ReNcell CX (cell line): Measurements from ENCODE around the genes EOLA1, HMGB3, CNGA2 and CSAG2.

- PRO-cap, result no peak
Measured at GRCh38 chrX:145821104-145821713, 3.6 kb downstream of the SLITRK2 start.

DNA sequence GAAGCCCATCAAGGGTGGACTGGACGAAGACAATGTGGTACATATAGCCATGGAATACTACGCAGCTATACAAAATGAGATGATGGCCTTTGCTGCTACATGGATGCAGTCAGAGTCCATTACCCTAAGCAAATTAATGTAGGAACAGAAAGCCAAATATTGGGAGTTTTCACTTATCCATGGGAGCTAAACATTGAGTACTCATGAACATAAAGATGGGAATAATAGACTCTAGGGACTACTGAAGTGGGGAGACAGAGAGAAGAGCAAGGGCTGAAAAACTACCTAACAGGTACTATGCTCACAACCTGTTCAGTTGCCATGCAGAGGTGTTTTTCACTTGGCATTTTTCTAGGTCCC, 63.0 kb upstream of the CXorf51A start:
- PRO-cap, result no peak

DNA sequence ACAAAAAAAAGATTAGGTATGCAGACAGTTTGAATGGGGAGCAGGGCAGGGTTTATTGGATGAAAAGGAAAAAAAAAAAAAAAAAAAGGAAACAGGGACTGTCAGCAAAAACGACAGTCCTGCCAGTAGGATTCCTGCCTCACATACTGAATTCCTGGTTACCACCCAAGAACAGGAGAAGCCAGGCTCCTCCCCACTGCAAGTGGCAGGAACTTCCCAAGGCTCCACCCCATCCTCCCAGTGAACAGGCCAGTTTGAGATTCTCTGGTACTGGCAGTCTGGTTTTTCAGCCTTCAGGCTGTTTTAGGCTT, 360.0 kb upstream of the CXorf51A start:
- PRO-cap, result no peak

GRCh38 chrX:147180989-147181407, 366.5 kb upstream of the CXorf51A start:
- PRO-cap, result no peak

- PRO-cap, result no peak
Measured at GRCh38 chrX:147183168-147183509, 368.6 kb upstream of the CXorf51A start.

GRCh38 chrX:147948302-147949062, 32.7 kb upstream of the FMR1NB start:
- PRO-cap, result no peak

DNA sequence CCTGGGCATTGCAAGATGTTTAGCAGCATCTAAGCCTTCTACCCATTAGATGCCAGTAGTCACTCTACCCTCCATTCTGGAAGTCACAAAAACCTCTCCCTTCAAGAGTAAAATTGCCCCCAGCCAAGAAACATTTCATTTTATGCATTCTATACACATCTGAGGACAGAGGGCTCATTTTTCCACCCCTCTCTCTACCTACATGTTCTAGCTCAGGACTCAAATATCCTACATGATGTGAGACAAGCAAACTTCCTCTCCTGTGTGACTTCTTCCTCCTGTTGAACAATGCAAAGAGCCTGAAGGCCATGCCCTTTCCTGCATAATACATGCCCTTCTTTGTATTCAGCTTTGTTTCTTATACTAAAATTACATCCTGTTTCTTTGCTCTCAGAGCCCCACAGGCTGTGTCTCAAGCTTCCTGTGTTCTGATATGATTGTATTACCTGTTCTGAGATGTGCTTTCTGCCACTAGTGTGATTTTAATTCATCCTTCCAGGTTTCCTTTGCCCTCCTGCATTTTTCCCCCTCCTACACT, 166.5 kb upstream of the AFF2 start:
- PRO-cap, result no peak

GRCh38 chrX:148500345-148500449, 220 bp upstream of the AFF2 start:
- PRO-cap, result no peak

DNA sequence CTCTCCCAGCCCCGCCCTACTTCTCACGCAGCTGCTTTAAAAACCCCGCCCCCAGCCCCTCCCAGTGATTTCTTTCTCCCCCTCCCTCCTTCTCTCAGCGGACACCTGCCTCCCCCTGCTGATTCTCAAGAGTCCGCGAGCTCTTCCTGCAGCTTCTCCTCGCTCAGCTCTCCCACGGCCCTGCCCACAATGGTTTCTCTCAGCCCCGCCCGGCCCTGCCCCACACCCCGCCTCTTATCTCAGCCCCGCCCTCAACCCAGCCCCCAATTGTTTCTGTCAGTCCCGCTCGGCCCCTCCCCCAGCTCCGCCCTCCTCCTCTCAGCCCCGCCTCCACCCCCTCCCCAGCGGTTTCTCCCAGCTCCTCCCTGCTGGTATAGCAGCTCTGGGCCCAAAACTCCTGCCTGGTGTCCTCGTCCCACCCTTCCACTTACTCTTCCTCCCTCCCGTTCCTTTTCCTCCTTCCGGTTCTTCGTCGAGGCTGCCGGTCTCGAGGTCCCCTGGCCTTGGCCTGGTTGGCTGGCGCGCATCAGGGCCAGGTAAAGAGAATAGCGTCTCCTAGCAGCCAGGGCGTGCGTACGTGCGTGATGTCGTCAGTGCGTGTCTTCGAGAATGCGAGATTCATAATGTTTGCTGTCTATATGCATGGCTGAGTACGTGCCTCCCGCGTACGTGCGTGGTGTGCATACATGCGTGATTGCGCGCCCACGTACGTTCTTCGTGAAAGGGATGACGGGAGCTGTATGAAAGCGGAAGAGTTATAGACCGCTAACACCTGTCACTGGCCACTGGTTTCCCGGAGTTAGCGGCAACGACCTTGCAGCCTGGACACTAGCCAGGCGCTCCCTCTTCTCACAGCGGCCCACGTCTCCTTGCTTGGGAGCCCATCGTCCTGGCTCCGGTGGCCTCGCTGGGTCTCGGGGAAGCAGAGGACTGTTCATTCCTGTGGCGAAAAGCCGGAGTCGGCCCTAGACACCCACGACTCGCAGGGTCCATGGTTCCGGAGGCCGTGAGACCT, at the start of gene EOLA1:
Gene EOLA1, plus strand, starts transcription at position 749 of the 1,015 bp plus-strand sequence.
- PRO-cap, result bidirectional peak, plus-strand start at position 727 of the sequence, minus-strand start at position 605 of the sequence

GRCh38 chrX:149627466-149628052, 4.0 kb downstream of the TMEM185A start:
- PRO-cap, result no peak

GRCh38 chrX:149939347-149940513, 1.4 kb upstream of the EOLA2 start:
- PRO-cap, result bidirectional peak, plus-strand start at chrX:149940185, minus-strand start at chrX:149939977; bidirectional peak, plus-strand start at chrX:149940361, minus-strand start at chrX:149940366

DNA sequence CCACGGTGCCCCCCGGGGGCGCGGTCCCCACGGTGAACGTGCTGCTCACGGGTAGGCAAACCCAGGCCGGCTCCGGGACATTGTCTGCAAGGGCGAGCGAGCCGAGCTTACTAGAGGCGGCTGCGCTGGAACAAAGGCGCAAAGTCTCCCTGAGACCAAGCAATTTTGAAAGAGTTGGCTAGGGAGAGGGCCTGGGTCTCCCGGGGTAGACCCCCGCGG, 1.4 kb downstream of the MAMLD1 start:
- PRO-cap, result no peak

- PRO-cap, result no peak
Measured at GRCh38 chrX:150506114-150507083, 62.0 kb upstream of the MTM1 start.

DNA sequence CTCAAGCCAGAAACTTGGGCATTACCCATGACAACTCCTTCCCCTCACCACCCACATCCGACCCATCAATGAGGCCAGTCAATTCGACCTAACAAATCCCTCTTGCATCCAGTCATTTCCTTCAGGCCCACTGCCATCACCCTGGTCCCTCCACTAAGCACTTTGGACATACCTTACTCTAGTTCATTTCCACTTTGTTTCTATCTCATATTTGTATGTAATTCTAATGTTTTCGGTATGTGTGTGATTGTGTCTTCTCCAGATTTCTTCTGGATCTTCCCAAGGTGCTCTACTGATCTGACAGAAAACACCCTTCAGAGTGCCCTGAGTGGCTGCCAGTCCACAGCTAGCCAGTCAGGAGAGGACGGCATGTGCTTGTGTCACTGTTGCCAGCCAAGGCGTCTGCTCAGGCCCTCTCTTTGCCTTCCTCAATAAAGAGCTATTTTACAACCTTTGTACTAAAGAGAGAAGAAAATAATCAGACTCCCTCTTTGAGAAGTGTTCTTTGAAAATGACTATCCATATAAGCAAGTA, 29.1 kb downstream of the CD99L2 start:
- PRO-cap, result no peak

DNA sequence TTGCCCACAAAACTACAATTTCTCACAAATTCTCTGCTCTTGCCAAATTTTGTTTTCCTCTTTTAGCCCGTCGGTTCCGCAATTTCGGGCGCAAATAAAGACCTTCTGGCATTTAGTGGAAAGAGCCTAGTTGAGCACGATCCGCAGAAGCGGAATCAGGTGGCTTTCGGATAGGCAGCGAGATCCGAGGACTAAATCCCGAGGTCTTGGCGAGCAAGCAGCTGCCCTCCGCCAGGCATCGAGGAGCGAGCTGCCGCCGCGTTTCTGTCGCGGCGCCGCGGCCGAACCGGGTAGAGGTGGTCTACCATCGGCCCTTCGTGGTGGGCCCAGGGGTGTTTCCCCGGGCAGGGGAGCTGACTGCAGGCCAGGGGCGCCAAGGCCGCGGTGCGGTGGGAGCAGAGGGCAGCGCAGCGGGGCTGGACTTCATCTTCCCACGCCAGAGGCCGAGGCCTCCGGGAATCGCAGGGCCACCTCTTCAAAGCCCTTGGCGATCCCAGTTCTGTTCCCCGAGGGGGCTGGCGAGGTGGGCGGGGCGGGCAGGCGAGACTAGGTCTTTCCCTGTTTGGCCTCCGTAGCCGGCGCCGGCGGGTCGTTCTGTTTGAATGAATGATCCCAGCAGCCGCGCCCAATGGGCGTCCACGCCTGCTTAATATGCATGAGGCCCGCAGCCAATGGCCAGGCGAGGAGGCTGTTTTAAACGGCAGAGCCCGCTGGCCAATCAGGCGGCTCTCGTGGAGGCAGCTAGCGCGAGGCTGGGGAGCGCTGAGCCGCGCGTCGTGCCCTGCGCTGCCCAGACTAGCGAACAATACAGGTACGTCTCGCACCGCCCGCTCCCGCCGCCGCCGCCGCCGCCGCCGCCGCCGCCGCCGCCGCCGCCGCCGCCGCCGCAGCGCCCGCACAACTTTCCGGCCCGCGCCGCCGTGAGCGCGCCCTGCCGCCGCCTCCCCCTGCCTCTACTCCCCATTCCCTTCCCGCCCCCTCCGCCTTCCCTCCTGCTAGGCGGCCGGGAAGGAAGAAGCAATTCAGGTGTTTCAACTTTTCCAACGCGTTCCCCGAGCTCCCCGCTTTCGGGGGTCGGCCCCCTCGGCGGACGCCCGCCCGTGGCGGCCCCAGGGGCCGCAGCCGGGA, at the start of gene HMGB3:
Gene HMGB3, plus strand, starts transcription at position 770 of the 1,128 bp plus-strand sequence.
- PRO-cap, result bidirectional peak, plus-strand start at position 798 of the sequence, minus-strand start at position 495 of the sequence

- PRO-cap, result no peak
Measured at GRCh38 chrX:151722346-151722780, 6.5 kb downstream of the FATE1 start.

- PRO-cap, result no peak
Measured at GRCh38 chrX:151734732-151734931, at the start of gene CNGA2. Gene CNGA2, plus strand, starts transcription at chrX:151734746.

DNA sequence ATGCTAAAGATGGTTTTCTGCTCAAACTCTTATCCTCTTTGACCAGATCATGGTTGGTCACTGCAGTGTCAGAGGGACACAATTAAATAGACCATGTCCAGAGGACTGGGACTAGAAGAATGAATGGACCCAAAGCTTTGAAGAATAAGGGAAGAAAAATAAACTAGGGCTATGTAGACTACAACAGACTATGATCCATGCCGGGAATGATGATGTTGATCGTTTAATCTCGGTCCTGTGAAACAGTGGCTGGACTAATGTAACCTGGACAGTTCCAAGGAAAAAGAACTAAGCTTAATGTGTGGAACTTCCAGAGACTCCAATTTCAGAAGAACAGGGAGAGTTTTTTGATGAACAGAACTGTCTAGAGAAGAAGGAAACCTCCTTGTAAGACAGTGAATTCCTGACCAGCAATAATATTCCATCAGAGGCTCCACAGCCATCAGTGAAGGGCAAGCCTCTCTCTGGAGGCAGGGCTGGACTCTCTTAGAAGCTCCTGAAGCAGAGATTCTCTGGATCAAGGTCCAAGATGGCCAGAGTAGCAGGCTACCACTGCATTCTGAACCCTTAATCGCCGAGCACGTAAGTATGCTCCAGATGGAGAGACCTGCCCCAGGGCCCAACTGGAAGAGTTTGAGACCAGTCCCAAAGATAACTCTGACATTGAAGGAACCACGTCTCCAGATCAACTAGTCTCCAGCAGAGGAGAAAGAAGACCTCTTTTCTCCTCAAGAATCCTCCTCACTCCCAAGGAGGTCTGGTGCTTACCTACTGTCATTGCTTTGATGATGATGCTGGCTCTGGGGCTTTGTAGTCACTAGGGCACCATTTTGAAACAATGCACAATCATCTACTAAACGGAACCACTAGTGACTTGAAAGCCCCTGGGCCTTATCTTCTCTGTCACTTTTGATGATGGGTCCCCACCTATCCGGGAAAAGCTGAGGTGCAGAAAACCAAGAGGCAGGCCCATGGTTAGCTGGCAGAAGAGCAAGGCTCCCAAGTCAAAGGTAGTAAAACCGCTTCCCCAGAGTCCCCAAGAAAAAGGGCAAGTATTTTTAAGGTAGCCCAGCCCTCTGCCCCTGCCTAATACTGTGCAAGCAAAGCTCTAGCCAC, 16.3 kb downstream of the GABRE start:
- PRO-cap, result no peak

GRCh38 chrX:152156885-152157698, 18.7 kb upstream of the MAGEA10 start:
- PRO-cap, result no peak

DNA sequence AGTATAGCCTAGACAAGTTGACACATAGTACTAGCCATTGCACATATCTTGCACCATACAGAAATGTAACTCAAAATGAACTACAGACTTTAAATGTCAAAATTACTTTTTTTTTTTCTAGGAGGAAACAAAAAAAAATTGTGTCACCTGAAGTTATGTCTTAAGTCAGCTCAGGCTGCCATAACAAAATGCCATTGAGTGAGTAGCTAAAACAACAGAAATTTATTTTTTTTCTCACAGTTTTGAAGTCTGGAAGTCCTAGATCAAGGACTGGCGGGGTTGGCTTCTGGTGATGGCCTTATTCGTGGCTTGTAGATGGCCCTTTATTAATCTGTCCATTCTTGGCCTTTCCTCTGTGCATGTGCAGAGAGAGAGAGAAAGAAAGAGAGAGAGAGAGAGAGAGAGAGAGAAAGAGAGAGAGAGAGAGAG, at the start of gene CSAG2:
Gene CSAG2, minus strand, starts transcription at position 51 of the 429 bp plus-strand sequence.
- PRO-cap, result no peak